SK-N-DZ (cell line): ENCODE data around the gene B3GALT5.

RAMPAGE:
- cytosol, long total RNA = no peak
- nucleus, long total RNA = no peak
Observed at GRCh38 chr21:38930674-38931199, 125.0 kb downstream of the ETS2 start.

DNA sequence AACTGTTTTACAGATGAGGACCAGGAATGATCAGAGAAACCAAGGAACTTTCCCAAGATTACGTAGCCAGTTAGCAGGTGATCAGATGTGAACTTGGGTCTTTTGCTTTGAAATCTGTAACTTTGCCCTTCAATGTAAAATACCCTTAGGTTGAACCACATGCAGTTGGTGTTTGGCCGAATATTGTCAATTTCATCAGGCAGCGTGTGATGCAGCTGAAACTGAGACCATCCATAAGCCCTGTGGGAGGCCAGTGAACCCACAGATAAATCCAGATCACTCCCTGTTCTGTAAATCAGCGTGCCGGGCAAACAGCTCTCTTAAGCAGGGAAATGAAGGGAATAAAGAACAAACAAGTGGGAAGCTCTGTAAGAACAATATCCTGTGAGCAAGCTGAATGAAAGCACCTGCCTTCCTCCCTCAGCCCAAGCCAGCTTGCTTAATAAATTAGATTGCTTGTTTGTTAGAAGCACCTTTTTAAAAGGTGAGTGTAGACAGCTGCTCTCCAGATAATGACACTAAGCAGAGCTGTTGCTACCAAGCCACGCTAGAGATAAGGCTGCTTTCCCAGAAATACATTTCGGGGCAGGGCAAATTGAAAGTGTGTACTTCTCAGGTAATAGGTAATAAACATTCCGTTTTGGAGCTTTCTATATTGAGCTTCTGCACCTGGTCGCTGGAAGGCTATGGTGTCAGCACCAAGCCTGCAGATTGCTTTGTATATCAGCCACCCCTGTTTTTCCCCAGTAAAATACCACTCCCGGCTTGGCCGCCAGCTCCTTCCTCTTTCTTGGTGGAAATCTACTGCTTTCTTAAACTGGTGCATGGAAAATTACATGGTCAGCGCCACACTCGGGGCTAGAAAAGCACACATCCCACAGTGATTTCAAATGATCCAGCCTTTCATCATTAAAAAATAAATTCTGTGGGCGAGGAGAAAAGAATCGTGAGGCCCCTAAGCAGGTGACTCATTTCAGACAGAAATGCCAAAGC, 151.1 kb downstream of the ETS2 start:
RAMPAGE:
- cytosol, long total RNA = no peak
- nucleus, long total RNA = no peak

GRCh38 chr21:39377258-39378037, 2.7 kb upstream of the GET1 start:
RAMPAGE:
- cytosol, long total RNA = no peak
- nucleus, long total RNA = no peak

GRCh38 chr21:39387965-39388548, 7.9 kb downstream of the GET1 start:
RAMPAGE:
- cytosol, long total RNA = no peak
- nucleus, long total RNA = no peak

DNA sequence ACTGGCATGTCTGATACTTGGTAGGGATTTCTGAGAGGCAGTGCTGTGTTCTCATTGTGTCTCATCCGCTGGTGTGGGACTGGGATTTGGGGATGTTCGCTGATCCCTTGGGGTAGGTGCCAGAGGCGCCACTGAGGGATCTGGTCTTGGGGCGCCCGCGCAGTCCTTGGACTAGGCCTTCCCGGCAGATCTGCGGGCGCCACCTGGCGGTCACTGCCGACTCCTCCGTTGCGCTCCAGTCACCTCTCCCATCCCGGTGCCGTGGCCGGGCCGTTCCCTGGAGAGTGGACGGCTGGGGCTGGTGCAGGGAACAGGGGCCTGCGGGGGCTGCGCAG, 8.4 kb downstream of the GET1 start:
RAMPAGE:
- cytosol, long total RNA = no peak
- nucleus, long total RNA = no peak

RAMPAGE:
- cytosol, long total RNA = no peak
- nucleus, long total RNA = no peak
Observed at GRCh38 chr21:39612376-39613533, at the start of gene B3GALT5. Gene B3GALT5, plus strand, starts transcription at chr21:39612940.

GRCh38 chr21:40054399-40054832, 187.2 kb downstream of the PCP4 start:
RAMPAGE:
- cytosol, long total RNA = no peak
- nucleus, long total RNA = no peak

DNA sequence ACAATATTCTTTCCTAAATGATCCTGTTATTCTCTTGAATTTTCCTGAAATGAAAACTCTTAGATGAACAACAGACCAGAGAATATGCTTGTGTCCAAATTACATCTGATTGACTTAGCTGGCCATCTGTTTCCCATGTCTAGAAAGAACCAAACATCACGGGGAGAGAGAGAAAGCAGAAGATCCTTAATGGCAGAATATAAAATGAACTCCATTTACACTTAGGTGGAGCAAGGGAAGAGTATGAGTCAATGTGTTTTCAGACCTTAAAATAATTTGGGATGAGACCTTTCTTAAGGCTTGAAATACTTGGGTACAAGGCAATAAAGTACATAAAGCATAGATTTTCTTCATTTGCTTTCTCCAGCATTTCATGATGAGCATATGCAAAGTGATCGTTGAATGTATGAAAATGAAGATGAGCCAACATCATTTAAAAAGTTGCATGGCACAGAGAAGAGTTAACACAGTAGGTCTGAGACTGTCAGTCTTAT, 162.1 kb downstream of the DSCAM start:
RAMPAGE:
- cytosol, long total RNA = no peak
- nucleus, long total RNA = no peak

GRCh38 chr21:41113018-41113897, 54.7 kb upstream of the BACE2 start:
RAMPAGE:
- cytosol, long total RNA = no peak
- nucleus, long total RNA = no peak

RAMPAGE:
- cytosol, long total RNA = no peak
- nucleus, long total RNA = no peak
Observed at GRCh38 chr21:41203126-41204174, 35.5 kb downstream of the BACE2 start.

DNA sequence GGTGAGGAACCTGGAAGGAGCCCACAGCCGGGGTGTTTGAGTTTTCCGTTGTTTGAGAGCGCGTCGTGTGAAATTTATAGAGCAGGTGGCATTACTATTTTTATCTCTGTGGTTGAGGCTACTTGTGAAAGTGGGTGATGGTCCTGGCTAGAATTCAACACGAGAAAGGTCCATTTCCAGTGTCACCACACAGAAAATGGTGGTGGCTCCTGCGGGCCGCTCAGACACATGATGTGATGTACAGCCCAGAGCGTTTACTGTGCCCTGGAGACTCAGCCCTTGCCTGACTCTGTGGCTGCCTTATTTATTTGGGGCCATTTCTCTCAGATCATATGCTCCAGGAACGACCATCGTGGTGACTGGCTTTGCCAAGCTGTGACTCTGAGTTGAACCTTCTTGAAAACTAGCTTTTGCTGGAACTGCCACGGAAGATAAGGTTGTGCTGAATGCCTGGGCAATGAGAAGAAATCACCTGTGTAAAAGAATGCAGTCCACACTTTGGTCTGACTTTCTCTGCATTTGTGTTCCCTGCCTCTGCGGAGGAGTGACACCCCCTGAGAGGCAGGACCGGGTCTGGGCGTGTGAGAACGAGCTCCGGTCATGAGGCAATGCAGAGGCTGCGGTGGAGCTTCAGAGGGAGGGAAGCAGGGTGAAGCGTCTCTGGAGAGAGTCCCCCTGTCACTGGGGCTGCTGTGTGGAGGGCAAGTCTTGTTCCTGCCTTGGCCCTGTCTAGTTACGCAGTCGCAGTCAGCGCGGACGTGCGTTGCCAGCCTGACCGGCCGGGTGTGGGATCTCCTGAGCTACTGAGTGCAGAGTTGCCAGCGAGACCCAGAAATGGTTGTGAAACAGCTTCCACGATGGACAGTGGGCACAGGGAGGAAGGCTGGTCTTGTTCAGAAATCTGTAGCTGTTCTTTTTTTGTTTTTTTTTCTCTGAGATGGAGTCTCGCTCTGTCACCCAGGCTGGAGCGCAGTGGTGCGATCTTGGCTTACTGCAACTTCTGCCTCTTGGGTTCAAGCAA, 48.4 kb downstream of the BACE2 start:
RAMPAGE:
- cytosol, long total RNA = no peak
- nucleus, long total RNA = no peak

RAMPAGE:
- cytosol, long total RNA = no peak
- nucleus, long total RNA = no peak
Observed at GRCh38 chr21:41241416-41242039, 73.6 kb downstream of the BACE2 start.

DNA sequence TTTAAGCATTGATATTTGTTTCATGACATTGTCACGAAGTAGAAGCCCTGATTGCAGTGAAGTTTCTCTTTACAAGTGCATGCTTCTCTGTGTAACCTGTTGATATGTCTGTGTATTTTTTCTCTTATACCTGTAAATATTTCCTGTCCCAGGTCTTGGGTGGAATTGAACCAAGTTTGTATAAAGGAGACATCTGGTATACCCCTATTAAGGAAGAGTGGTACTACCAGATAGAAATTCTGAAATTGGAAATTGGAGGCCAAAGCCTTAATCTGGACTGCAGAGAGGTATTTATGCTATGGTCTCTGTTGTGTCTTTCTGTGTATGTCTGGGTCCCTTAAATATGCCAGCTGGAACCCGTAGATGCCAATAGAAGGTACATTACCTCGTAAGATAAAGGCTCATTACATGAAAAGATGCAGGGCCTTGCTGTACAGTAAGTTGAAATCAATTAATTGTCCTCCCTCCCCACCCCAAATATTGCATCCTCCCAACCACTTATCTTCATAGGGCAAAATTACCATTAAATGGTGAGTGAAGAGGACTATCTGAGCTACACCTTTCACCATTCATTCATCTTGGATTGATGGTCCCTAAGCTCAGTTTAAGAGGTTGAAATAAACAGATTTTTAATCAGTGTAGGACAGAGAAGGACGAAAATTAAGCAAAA, 73.2 kb upstream of the FAM3B start:
RAMPAGE:
- cytosol, long total RNA = no peak
- nucleus, long total RNA = no peak

RAMPAGE:
- cytosol, long total RNA = no peak
- nucleus, long total RNA = no peak
Observed at GRCh38 chr21:41368845-41369950, 7.4 kb downstream of the MX2 start.

GRCh38 chr21:41431718-41432206, 5.7 kb downstream of the MX1 start:
RAMPAGE:
- cytosol, long total RNA = no peak
- nucleus, long total RNA = no peak

DNA sequence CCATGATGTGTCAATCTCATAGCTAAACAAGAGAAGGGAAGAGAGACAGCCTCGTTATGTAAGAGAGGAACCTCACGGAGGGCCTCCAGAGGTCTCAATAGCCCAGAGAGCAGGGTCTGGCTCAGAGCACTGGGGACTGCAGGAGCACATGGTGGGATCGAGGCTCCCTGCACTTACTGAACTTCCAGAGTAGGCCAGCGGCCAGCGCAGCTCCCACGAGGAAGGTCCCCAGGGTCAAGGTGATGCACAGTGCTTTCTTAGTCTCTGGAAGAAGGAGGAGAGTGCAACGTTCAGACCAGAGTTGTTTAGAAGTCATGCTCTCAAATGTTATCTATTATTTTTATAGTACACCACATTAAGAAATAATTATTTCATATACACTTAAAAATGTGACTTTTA, 18.6 kb downstream of the TMPRSS2 start:
RAMPAGE:
- cytosol, long total RNA = no peak
- nucleus, long total RNA = no peak

GRCh38 chr21:41499379-41499807, 8.6 kb downstream of the TMPRSS2 start:
RAMPAGE:
- cytosol, long total RNA = no peak
- nucleus, long total RNA = no peak

GRCh38 chr21:41579625-41580557, 71.9 kb upstream of the TMPRSS2 start:
RAMPAGE:
- cytosol, long total RNA = no peak
- nucleus, long total RNA = no peak

DNA sequence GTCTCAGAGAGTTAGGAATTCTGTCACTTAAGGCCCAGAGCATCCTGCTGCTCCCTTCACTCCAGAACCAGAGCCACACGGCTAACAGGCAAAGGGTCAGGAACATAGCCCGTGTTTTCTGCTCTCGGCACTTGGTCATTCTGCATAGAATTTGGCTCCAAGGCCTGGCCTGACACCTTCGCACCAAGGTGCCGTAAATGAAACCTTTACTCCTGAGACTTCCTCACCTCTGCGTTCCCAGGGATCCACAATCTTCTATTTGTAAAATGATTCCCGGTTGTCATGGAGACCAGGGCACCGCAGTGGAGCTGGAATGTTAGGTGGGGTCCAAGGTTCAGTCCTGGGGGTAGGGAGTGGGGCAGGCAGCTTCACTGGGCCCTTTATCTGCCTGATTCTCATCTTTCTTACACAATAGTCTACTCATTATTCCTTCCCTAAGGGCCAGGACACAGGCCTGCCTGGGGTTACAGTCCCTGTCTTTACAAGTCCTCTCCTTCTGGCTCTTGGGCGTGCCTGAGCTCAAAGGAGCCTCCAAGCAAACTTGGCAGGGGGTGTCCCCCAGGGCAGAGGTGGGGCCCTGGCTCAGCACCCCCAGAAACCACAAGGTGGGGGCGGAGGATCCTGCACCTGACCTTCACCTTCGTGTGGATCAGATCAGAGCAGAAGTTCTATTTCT, 51.2 kb downstream of the RIPK4 start:
RAMPAGE:
- cytosol, long total RNA = no peak
- nucleus, long total RNA = no peak

GRCh38 chr21:41764529-41765196, 2.2 kb downstream of the RIPK4 start:
RAMPAGE:
- cytosol, long total RNA = no peak
- nucleus, long total RNA = no peak